Breast (tissue), 4 donors: Measurements from ENCODE around the gene HECW1.

GRCh38 chr7:42236976-42237115 is 163 bp downstream of the GLI3 start:
- PRO-cap, 3 experiments = no peak in any of the 3 experiments
- RRBS = no CpG with 5 or more reads among the region's 26 CpGs

- PRO-cap, 3 experiments = no peak in any of the 3 experiments
- RRBS = no CpG with 5 or more reads among the region's 2 CpGs
Observed at GRCh38 chr7:42746264-42746654, 165.6 kb downstream of the C7orf25 start.

DNA sequence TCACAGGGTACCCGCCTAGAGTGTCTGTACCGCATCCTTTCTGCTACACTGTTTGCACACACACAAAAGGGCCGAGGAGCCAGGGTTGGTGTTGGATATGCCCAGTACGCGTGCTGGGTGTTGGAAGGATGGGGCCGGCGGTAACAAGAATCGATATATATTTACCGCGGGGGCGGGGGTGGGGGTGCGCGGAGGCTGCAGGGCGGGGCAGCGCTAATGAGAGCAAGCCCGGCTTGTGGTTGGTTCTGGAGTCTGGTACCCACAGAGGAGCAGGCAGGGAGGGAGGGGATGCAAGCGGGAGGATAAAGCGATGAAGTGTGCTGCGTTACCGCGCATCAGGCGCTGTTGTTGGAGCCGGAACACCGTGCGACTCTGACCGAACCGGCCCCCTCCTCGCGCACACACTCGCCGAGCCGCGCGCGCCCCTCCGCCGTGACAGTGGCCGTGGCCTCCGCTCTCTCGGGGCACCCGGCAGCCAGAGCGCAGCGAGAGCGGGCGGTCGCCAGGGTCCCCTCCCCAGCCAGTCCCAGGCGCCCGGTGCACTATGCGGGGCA is at the start of gene HECW1:
TSS of gene HECW1 (plus strand) at position 333 of the 554 bp plus-strand sequence.
- PRO-cap, 3 experiments = no peak in any of the 3 experiments
- RRBS = 3% methylated on average over 26 of the region's 49 CpGs

- PRO-cap, 3 experiments = no peak in any of the 3 experiments
- RRBS = no CpG with 5 or more reads among the region's 4 CpGs
Observed at GRCh38 chr7:43609063-43609988, 26.4 kb downstream of the STK17A start.

GRCh38 chr7:43648642-43649161 is 65.8 kb downstream of the STK17A start:
- PRO-cap, 3 experiments = no peak in any of the 3 experiments
- RRBS = no CpG with 5 or more reads among the region's 5 CpGs

DNA sequence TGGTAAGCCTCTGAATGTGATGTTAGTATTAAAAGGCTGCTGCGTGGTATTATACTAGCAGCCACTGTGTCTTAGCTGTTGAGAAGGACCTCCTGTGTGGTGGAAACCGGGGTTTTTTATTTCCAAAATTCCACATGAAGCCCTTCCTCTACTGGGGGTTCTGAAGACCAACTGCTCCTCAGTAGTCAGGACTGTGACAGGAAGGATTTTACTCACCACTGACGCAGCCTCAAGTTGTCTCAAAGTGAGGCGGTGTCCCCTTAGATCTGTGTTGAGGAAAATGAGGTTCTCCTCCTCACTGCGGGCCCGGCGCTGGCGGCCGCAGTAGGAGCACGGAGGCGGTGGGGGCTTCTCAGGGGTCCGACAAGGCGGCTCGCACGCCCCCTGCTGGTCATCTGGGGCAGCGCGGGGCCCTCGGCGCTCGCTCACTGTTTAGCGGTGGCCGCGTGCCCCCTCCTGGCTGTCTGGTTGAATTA is 30.6 kb downstream of the MRPS24 start:
- PRO-cap, 3 experiments = no peak in any of the 3 experiments
- RRBS = no CpG with 5 or more reads among the region's 23 CpGs

GRCh38 chr7:43905001-43905868 is 1.2 kb downstream of the URGCP start:
- PRO-cap, 3 experiments = no peak in any of the 3 experiments
- RRBS = no CpG with 5 or more reads among the region's 9 CpGs

- PRO-cap, 3 experiments = no peak in any of the 3 experiments
- RRBS = no CpG with 5 or more reads among the region's 4 CpGs
Observed at GRCh38 chr7:43938909-43939509, 12.8 kb downstream of the UBE2D4 start.

DNA sequence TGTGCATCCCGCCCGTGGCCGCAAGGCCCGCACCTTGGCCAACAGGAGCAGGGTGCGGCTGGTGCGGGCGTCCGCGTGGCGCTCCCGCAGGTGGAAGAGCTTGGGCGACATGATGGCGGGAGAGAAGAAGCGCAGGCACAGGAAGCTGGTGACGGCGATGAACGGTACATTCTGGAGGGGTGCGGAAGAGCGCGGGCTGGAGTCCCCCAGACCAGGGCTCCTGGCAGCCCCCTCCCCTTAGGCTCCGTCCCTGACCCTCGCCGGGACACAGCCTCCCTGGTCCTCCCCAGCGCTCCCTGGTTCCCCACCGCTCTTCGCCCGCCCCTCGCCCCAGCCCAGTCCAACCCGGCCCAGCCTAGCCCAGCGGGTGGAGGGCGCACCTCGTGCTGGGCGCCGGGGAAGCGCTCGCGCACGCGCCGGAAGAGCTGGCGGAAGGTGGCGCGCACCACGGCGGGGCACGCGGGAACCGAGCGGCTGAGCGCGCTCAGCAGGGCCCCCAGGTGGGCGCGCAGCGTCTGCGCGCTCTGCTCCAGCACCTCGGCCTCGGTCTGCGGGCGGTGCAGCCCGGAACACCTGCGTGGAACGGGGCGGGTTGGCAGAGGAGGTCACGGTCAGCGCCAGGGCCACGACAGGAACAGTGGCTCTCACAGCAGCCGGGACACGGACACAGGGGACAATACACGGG is 4.2 kb upstream of the DBNL start:
- PRO-cap, 3 experiments = no peak in any of the 3 experiments
- RRBS = 3% methylated on average over 10 of the region's 70 CpGs

- PRO-cap, 3 experiments = no peak in any of the 3 experiments
- RRBS = no CpG with 5 or more reads among the region's 7 CpGs
Observed at GRCh38 chr7:44081246-44081690, 1.1 kb downstream of the POLM start.

DNA sequence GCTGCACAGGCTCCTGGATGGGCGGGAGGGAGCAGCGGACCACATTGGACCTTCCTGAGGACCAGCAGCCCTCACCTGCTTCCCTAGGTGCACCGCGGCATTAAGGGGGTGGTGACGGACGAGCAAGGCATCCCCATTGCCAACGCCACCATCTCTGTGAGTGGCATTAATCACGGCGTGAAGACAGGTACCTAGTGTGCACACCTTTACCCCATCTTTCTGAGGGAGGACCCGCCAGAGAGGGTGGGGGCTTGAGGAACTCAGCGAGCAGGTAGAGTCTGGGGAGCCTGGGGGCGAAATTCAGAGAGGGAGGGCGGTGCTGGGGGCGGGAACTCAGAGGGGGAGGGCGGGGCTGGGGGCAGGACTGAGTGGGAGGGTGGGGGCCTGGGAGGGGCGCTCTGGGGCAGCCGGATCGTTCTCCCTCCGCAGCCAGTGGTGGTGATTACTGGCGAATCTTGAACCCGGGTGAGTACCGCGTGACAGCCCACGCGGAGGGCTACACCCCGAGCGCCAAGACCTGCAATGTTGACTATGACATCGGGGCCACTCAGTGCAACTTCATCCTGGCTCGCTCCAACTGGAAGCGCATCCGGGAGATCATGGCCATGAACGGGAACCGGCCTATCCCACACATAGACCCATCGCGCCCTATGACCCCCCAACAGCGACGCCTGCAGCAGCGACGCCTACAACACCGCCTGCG is 9.2 kb downstream of the AEBP1 start:
- PRO-cap, 3 experiments = no peak in any of the 3 experiments
- RRBS = 74% methylated on average over 5 of the region's 41 CpGs

- PRO-cap, 3 experiments = no peak in any of the 3 experiments
- RRBS = no CpG with 5 or more reads among the region's 11 CpGs
Observed at GRCh38 chr7:44114737-44115410, 8.5 kb downstream of the POLD2 start.

DNA sequence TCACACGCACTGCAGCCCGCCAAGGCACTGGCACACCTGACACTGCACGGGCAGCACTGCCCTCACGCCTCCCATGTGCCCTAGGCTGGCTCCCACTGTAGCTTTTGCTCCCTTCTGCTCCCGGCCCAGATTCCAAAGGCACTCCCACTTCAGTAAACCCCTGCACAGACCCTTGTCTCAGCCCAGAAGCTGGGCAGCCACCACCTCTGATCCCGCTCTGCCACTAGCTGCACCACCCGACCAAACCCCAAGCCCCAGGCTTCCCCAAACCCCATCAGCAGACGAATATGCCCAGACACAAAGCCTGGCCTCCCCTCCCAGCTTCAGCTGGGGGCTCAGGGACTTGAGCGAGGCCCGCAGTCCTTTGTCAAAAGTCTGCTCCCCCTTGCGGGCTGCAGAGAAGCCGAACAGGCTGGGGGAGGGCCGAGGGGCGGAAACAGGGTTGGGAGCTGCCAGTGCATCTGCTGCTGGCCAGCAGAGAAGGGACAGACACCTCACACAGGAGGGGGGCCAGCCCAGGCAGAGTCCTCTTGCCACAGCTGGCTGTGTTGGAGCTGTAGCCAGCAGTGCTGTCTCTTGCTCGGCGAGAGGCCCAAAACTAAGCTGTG is 17.4 kb downstream of the YKT6 start:
- PRO-cap, 3 experiments = no peak in any of the 3 experiments
- RRBS = no CpG with 5 or more reads among the region's 16 CpGs

- PRO-cap, 3 experiments = no peak in any of the 3 experiments
- RRBS = no CpG with 5 or more reads among the region's 23 CpGs
Observed at GRCh38 chr7:44258918-44260055, 58.5 kb downstream of the YKT6 start.

DNA sequence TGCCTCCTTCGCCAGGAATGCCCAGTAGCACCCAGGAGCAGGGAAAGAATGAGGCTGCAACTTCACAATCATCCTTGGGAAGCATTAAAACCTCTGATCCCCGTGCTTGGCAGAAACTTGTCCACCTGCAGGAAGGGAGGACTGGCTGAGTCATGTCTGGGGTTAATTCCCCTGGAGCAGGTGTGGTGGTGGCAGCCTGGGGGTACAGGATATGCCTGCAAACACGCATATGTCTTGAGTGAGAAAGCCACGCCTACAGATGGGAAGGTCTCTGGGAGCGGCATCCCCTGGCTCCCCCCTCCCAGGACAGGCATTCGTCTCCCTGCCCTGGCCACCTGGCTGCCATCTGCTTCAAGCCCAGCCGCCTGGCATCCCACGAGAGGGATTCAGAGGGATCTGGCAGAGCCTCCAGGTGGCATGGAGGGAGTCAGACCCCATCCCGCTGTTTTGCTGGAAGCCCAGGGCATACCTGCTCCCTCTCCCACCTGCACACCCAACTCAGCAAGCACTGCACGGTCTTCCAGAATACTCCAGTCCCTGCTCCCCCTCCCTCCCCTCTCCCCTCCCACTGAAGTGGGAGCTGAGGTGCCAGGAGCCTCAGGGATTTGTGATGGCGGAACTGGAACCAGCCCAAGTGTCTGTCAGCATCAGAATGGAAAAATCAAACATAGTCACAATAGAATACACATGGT is 61.1 kb downstream of the CAMK2B start:
- PRO-cap, 3 experiments = no peak in any of the 3 experiments
- RRBS = no CpG with 5 or more reads among the region's 11 CpGs

DNA sequence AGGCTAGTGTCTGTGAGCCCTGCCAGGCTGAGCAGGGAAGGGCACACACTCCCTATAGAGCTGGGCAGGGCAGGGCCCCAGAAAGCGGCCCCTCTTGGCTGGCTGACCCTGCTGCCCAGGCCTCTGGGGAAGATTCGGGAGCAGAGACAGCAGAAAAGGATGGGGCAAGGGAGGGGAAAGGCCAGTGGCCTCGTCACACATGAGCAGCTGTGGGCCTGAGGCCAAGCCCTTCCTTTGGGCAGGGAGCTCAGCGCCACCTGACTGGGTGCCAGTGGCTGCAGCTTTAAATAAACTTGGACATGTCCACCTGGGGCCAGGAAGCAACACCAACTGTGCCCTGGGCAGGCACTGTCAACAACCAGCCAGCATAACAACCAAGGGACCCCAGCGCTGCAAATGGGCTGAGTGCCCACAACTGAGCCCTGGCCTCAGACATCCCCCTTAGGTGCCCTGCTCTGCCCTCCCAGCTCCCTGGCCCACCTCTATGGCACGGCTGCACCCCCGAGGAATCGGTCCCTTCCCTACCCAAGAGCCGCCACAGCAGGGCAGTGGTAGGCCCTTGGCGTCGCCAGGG is 2.7 kb downstream of the CAMK2B start:
- PRO-cap, 3 experiments = no peak in any of the 3 experiments
- RRBS = no CpG with 5 or more reads among the region's 11 CpGs

- PRO-cap, 3 experiments = no peak in any of the 3 experiments
- RRBS = no CpG with 5 or more reads among the region's 7 CpGs
Observed at GRCh38 chr7:44650638-44651461, 44.4 kb downstream of the OGDH start.

DNA sequence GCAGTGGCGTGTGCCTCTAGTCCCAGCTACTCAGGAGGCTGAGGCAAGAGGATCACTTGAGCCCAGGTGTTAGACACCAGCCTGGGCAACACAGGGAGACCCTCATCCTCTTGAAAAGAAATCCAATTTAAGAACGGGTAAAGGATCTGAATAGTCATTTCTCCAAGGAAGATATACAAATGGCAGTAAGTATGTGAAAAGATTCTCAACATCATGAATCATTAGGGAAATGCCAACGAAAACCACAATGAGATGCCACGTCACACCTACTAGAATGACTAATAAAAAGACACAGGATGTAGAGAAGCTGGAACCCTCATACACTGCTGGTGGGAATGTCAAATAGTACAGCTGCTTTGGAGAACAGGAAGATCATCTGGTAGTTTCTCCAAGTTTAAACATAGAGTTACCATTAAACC is 13.3 kb upstream of the ZMIZ2 start:
- PRO-cap, 3 experiments = no peak in any of the 3 experiments
- RRBS = no CpG with 5 or more reads among the region's 4 CpGs

- PRO-cap, 3 experiments = no peak in any of the 3 experiments
- RRBS = no CpG with 5 or more reads among the region's 6 CpGs
Observed at GRCh38 chr7:44824780-44825876, 22.8 kb downstream of the H2AZ2 start.

- PRO-cap, 3 experiments = no peak in any of the 3 experiments
- RRBS = no CpG with 5 or more reads among the region's 5 CpGs
Observed at GRCh38 chr7:44829642-44830250, 18.1 kb downstream of the H2AZ2 start.